Peyer's patch (tissue), 4 donors: ENCODE measurements around a stretch of chr1.

DNA sequence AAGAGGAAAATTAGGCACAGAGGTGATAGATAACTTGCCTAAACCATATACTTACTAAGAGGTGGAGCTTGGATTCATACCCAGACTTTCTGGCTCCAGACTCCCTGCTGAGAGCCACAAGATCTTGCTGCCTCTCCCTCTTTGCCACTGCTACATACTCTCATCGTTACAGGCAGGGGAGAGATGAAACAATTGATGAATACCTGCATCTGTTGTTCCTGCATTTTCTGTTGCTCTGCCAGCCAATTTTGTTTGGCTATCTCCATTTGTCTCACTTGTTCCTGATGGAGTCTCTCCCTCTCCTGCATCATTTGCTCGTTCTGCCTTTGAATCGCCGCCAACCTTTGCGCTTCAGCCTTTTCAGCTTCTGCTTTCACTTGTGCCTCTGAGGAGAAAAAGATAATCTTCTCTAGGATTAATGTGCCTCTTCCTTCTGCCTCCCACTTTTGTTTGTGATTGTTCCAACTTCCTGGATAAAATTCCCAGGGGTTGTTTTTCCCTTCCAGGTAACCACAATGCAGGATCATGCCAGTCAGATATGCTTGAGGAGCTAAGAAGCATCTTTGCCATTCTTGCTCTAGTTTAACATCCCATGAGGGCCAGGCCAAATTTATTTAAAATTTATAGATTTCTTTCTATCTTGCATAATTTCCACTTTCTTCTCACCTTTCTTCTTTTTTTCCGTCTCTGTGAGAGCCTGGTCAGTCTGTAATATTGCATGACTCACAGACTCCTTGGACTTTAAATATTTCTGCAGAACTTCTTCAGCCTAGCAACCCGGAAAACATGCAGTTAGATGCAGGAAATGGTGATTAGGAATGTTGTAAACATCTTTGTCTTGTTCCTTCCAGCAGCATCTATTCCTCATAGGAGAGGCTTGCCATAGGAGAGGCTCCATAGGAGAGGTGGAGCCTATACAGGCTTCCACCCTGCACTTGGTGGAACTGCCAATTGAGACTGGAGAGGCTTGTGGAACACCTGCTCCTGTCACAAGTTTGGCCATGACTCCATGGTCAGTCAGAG is 10.3 kb downstream of the GBP5 start:
- PRO-cap: unidirectional peak, minus-strand start at position 716 of the sequence
- RAMPAGE, long total RNA, 4 experiments: no peak in any of the 4 experiments

GRCh38 chr1:89608868-89609375 is 24.0 kb upstream of the LRRC8C start:
- PRO-cap: no peak
- RAMPAGE, long total RNA, 4 experiments: no peak in any of the 4 experiments

GRCh38 chr1:89633870-89634305 is 968 bp downstream of the LRRC8C start:
- PRO-cap: no peak
- RAMPAGE, long total RNA, 4 experiments: no peak in any of the 4 experiments

- PRO-cap: no peak
- RAMPAGE, long total RNA, 4 experiments: no peak in any of the 4 experiments
Observed at GRCh38 chr1:89703377-89703948, 70.5 kb downstream of the LRRC8C start.

DNA sequence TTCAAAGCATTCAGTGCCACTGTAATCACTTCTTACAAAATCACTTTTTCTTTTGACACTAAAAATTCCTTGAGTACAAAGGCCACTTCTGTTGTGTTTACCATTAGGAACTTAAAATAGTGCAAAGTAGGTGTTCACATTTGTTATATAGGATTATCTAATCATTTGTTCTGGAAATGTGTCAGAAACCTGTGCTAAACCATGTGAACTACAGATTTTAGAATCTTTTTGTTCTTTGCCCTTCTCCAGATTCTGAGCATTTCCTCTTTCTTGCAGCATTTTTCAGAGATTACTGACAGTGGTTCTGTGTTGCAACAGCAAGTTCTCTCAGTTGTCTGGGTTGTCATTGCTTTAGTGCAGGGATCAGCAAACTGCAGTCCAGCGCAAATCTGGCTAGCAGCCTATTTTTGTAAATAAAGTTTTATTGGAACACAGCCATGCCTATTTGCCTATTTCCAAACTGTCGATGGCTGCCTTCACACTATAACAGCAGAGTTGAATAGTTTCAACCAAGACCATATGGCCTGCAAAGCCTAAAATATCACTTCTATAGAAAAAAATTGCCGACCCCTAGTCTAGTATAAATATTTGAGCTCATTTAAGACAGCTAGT is 66.4 kb upstream of the LRRC8D start:
- PRO-cap: no peak
- RAMPAGE, long total RNA, 4 experiments: no peak in any of the 4 experiments

GRCh38 chr1:89820348-89820781 is 467 bp upstream of the LRRC8D start:
- PRO-cap: no peak
- RAMPAGE, long total RNA, 4 experiments: no peak in any of the 4 experiments

- PRO-cap: no peak
- RAMPAGE, long total RNA, 4 experiments: no peak in any of the 4 experiments
Observed at GRCh38 chr1:89822776-89823359, 2.0 kb downstream of the LRRC8D start.

DNA sequence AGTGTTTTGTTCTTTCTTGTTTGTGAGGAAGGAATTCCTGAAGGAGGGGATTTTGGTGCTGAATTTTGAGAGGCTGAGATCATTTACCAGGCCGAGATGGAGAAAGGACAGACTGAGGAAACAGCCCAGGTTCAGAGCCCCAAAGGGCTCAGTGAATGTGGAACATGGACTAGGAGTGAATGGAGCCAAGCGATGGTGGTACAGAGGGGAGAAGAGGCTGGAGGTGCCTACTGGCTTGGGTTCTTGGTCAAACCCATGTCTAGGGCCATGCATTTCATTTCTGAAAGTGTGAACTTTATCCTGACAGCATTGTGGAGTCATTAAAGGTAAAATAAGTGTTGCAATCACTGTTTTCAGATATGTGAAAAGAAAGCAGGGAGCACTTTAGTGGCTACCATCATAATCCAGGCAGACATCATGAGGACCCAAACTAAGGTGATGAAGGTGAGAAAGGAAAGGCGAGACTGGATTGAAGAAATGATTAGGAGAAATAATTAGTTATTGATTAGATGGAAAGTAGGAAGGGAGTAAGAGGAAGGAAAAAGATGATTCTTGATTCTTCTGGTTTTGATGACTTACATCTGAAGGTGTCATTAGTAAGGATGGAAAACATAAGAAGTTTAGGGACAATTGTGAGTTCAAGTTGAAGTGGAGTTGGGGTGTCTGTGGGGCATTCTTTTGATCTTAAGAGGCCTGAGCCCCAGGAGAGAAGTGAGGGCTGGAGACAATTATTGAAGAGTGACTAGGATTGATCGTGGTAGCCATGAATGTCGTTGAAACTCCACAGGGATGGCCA is 32.0 kb downstream of the LRRC8D start:
- PRO-cap: no peak
- RAMPAGE, long total RNA, 4 experiments: no peak in any of the 4 experiments

- PRO-cap: no peak
- RAMPAGE, long total RNA, 4 experiments: start-site peak on the plus strand in 1 of 4 experiments, at chr1:89896299-89896945 at its widest, 8 to 21 reads per replicate
Observed at GRCh38 chr1:89895959-89897171, 75.5 kb downstream of the LRRC8D start.

DNA sequence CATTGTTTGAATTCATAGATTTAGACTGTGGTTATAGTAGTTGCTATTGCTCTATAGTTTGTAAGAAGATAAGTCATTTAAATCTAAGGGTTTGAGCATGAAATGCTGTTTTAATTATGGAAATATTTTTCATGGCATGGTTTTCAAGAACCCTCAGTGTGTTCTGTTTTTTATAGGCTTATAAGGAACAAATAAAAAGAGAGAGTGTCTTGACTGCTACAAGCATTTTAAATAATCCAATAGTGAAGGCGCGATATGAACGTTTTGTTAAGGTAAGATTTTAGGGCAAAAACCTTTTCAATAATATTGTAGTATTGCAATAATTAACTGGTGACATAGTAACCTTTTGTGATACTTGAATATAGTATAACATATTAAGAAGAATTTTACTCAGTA is 27.2 kb downstream of the ZNF326 start:
- PRO-cap: no peak
- RAMPAGE, long total RNA, 4 experiments: start-site peak on the plus strand in 2 of 4 experiments, centred at positions 250 to 252 of the sequence, 61 to 74 reads per replicate

DNA sequence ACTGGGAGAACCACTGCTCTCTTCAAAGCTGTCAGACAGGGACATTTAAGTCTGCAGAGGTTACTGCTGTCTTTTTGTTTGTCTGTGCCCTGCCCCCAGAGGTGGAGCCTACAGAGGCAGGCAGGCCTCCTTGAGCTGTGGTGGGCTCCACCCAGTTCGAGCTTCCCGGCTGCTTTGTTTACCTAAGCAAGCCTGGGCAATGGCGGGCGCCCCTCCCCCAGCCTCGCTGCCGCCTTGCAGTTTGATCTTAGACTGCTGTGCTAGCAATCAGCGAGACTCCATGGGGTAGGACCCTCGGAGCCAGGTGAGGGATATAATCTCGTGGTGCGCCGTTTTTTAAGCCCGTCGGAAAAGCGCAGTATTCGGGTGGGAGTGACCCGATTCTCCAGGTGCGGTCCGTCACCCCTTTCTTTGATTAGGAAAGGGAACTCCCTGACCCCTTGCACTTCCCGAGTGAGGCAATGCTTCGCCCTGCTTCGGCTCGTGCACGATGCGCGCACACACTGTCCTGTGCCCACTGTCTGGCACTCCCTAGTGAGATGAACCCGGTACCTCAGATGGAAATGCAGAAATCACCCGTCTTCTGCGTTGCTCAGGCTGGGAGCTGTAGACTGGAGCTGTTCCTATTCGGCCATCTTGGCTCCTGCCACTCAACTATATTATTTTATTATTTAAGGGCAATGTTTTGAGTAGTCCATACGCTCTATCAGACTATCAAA is 67.9 kb downstream of the ZNF326 start:
- PRO-cap: no peak
- RAMPAGE, long total RNA, 4 experiments: no peak in any of the 4 experiments

- PRO-cap: no peak
- RAMPAGE, long total RNA, 4 experiments: no peak in any of the 4 experiments
Observed at GRCh38 chr1:91018551-91018921, 3.3 kb downstream of the ZNF644 start.

DNA sequence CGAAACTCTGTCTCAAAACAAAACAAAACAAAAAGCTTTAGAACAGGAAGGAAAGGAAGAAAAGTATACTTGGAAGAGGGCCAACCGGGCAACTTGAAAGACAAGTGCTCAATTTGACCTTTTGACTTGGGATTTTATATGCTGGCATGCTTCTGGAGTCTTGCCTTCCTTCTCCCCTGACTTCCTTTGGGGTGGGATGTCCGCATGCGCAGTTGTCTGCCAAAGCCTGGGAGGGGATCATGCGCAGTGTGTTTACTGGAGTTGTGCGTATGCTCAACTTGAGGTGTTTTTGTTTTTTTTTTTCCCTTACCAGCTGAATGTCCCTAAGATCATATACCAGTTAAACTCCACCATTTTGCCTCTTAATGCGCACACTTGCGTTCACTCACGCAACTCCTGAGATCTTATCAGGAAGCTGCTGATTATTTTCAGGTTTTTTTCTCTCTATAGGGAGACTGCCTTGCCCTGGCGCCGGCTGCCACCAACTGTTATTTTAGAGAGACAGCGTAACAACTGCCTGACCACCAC is 138.6 kb upstream of the ZNF644 start:
- PRO-cap: no peak
- RAMPAGE, long total RNA, 4 experiments: no peak in any of the 4 experiments

- PRO-cap: no peak
- RAMPAGE, long total RNA, 4 experiments: no peak in any of the 4 experiments
Observed at GRCh38 chr1:91680394-91681112, 179.9 kb downstream of the CDC7 start.

- PRO-cap: no peak
- RAMPAGE, long total RNA, 4 experiments: no peak in any of the 4 experiments
Observed at GRCh38 chr1:91735096-91735652, 150.8 kb downstream of the TGFBR3 start.

DNA sequence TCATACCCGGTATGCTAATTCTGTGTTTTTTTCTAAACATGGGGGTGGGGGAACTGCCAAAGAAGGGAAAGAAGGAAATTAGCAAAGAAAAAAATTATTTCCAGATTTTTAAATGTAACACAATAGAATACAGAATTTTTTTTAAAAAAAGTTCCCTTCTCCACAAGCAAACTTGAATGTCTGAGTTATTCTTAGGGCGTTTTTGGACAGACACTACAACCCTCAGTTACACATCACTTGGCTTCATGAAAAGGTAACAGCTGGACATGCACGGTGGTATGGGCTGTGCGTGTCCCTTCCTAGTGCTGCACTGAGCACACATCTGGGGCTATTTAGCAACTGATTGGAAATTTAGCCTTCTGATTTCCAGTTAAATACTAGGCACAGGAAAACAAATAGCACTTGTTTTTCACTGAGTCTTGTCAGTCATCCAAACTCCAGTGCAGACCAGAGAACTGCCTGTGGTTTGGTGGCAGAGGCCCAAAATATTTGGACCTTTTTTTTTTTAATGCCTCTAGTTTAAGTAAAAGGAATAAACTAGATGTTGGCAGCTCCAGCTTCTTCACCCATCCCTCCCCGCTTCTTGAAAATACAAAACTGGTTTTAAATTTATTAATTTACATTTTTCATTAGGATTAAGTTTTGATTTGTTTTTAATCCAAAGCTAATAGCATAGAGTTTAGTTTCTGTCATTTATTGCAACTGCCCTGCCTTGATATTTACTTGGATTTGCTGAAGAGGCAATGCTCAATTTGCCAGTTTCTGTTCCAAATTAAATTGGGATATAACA is 134.6 kb downstream of the TGFBR3 start:
- PRO-cap: bidirectional peak, plus-strand start at position 422 of the sequence, minus-strand start at position 312 of the sequence
- RAMPAGE, long total RNA, 4 experiments: no peak in any of the 4 experiments

- PRO-cap: no peak
- RAMPAGE, long total RNA, 4 experiments: no peak in any of the 4 experiments
Observed at GRCh38 chr1:91795224-91796008, 90.5 kb downstream of the TGFBR3 start.

GRCh38 chr1:91826709-91827676 is 59.0 kb downstream of the TGFBR3 start:
- PRO-cap: no peak
- RAMPAGE, long total RNA, 4 experiments: no peak in any of the 4 experiments

DNA sequence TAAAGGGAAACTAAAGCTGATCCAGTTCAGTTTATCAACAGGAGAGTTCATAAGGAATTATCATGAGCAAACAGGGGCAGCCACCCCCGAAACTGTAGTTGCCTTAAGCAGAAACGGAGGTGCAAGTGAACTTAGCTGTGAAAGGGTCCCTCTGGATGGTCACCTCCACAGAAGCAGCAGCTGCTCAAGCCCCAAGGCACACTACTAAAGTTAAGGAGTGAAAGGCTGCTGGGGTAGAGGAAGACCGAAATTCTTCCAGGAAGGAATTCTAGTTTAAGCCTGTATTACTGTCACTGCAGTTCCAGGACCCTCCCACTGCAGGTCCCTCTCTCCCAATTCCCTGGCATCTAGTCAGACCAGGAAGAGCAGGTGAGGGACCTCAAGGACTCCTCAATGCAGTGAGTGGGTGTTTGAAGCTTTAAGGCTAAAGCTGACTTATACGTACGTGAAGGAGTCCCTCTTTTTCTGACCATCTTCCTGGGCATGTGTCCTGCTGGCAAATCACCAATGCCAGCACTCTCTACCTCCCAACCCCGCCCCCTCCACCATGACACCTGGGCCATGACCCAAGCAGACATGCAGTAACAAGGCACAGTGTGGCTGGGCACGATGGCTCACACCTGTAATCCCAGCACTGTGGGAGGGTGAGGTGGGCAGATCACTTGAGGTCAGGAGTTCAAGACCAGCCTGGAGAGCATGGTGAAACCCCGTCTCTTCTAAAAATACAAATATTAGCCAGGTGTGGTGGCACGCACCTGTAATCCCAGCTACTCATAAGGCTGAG is 57.3 kb downstream of the TGFBR3 start:
- PRO-cap: no peak
- RAMPAGE, long total RNA, 4 experiments: no peak in any of the 4 experiments

DNA sequence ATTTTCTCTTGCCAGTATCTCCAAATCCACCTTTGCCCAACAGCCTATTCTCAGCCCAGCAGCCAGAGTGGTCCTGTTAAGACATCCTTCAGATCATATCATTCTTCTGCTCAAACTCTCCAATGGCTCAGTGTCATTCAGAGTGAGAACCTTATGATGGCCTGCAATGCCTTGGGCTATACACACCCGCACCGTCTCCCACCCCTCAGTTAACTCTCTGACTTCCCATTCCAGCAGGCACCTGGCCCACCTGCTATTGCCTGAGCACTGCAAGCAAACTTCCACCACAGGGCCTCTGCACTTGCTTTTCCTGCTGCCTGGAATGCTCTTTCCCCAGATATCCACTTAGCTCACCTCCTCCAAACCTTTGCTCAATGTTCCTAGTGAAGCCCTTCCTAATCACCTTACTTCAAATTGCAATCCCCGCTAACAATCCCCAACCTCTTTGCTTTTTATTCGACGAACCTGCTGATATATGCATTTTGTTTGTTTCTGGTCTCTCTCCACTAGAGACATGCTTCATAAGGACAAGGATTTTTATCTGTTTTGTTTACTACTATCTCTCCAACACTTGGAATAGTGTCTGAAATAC is 36.7 kb downstream of the TGFBR3 start:
- PRO-cap: no peak
- RAMPAGE, long total RNA, 4 experiments: start-site peak on the minus strand in 1 of 4 experiments, centred at position 460 of the sequence, 6 reads per replicate